Thoracic aorta (tissue), 1 donor: ENCODE measurements around a stretch of chr5.

DNA sequence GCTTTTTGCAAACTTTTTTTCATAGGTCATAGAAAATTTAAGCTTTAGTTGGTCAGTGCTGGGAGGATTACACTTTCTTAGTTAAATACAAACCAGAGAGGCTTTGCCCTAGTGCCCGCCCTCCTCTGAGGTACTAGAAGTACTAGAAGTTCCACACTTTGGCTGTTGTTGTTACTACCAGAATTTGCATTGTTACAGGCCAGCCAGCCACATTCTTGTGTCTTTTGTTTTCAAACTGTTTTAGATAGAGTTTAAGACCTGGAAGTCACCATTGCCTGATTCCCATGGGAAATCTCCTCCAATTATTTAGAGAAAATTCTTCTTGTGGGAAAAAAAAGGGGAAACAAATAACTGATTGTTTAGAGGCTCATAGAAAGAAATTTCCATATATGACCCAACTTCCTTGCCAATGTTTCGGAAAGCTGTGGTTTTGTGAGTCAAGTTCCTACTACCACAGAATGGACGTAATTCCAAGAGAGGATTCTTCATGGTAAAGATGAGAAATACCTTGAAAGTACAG is 252.3 kb downstream of the GOLPH3 start:
- RAMPAGE, long total RNA, result no peak

GRCh38 chr5:31937118-31938145 is 236.7 kb downstream of the GOLPH3 start:
- RAMPAGE, long total RNA, result no peak

GRCh38 chr5:32395055-32395560 is 49.4 kb downstream of the ZFR start:
- RAMPAGE, long total RNA, result no peak

GRCh38 chr5:32511886-32512085 is 67.2 kb upstream of the ZFR start:
- RAMPAGE, long total RNA, result no peak

- RAMPAGE, long total RNA, result no peak
Measured at GRCh38 chr5:32538013-32538615, 47.2 kb upstream of the SUB1 start.

- RAMPAGE, long total RNA, result no peak
Measured at GRCh38 chr5:32594575-32594991, 9.2 kb downstream of the SUB1 start.

DNA sequence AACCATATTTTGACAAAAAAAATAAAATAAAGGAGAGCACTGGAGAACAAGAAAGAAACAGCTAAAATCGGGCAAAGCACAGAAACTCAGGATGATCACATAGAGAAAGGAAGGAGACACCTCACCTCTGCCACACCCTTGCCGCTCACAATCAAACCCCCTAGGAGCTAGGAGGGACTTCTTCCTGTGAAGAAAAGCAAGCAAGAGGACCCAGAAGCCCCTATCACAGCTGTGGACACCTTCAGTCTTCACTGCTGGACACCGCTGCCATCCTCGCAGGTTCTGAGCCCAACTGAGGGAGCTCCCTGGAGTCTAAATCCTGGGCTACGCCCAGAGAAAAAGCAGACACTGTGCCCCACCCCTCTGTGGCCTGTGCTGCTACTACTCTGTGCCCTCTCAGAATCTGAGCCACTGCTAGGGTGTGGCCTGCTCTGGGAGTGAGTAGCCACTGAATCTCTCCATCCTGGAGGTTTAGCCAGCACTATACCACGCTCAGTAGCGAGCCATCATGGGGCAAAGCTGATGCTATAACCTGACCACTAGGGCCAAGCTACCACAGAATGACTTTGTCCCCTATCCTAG is 338.1 kb downstream of the NPR3 start:
- RAMPAGE, long total RNA, result no peak

- RAMPAGE, long total RNA, result no peak
Measured at GRCh38 chr5:33240444-33241083, 200.2 kb upstream of the TARS1 start.

GRCh38 chr5:33291405-33291860 is 149.3 kb upstream of the TARS1 start:
- RAMPAGE, long total RNA, result no peak

DNA sequence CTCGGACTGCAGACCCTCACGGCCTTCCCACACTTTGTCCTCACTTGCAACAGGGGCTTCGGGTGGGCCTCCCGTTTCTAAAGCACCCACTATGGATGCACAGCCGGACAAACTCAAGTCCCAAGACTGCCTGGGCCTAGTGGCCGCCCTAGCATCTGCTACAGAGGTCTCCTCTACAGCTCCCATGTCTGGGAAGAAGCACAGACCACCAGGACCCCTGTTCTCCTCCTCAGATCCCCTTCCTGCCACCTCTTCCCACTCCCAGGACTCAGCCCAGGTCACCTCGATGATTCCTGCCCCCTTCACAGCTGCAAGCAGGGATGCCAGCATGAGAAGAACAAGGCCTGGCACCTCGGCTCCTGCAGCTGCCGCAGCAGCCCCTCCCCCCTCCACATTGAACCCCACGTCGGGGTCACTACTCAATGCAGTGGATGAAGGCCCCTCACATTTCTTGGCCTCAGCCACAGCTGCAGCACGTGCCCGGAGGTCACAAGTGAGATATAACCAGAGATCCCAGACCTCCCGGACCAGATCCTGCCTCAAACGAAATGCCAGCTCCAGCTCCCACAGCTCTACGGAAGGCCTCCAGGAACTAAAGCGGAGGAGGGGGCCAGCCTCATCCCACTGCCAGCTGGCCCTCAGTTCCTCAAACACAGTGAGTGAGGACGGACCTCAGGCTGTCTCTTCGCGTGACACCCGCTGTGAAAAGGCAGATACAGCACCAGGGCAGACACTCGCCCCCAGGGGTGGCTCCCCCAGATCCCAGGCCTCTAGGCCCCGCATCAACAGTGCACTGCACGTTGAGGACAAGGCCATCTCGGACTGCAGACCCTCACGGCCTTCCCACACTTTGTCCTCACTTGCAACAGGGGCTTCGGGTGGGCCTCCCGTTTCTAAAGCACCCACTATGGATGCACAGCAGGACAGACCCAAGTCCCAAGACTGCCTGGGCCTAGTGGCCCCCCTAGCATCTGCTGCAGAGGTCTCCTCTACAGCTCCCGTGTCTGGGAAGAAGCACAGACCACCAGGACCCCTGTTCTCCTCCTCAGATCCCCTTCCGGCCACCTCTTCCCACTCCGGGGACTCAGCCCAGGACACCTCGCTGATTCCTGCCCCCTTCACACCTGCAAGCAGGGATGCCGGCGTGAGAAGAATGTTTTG is 149.8 kb upstream of the C1QTNF3 start:
- RAMPAGE, long total RNA, result no peak

- RAMPAGE, long total RNA, result no peak
Measured at GRCh38 chr5:34411767-34411966, 244.5 kb upstream of the RAI14 start.

GRCh38 chr5:34479742-34480443 is 176.2 kb upstream of the RAI14 start:
- RAMPAGE, long total RNA, result no peak

DNA sequence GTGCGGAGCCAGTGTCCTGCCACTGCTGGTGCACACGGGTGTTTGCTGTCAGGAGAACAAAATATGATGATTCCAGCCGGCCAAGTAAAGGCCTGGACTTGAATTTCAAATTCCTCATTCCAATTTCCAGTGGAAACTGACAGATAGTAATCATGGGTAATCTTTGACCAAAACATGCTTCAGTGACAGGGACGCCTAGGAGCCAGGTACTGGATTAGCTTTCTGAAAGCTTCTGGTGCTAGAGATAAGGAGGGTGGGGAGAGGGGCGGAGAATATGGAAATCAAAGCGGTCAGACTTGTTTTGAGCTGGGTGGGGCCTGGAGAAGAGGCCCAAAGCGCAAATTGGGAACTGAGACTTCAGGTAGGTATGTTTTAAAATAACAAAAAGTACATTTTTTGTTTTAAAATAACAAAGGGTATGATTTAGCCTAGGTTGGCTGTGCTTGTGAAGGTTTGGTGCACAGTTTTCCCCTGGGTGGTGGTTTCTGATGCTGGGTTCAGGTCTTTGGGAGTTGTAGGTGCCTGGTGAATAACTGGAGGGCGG is 43.7 kb downstream of the RAI14 start:
- RAMPAGE, long total RNA, result no peak

GRCh38 chr5:34709727-34710418 is 53.7 kb downstream of the RAI14 start:
- RAMPAGE, long total RNA, result no peak

- RAMPAGE, long total RNA, result no peak
Measured at GRCh38 chr5:34756946-34757624, 81.9 kb upstream of the TTC23L start.

DNA sequence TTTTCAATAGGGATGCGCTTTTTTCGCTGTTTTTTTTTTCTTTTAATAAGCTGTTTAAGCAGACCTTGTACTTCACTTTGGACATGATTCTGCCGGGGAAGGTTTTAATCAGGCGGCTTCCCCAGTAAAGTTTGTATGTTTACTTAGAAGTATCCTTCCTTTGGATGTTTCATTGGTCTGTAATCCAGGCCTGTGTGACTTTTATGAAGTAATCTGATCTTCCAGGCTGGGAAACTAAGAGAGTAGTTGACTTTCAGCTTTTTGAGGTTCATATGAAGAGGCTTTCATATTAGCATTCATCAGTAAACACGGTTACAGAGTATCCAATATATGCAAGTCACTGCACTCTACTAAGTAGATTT is 1.0 kb downstream of the DNAJC21 start:
- RAMPAGE, long total RNA, result no peak

DNA sequence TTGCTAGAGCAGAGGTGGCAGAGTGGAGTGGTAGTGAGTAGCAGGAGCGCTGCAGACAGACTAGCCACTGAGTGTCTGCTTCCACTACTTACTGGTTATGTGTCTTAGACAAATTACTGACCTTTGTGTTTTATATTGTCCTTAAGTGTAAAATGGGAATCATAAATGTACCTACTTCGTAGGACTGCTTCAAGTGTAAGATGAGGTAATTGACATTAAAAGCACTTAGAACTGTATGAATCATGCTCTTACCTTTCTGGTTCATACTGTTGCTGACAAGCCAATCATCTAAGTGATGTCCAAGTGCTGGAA is 12.5 kb upstream of the PRLR start:
- RAMPAGE, long total RNA, result no peak

DNA sequence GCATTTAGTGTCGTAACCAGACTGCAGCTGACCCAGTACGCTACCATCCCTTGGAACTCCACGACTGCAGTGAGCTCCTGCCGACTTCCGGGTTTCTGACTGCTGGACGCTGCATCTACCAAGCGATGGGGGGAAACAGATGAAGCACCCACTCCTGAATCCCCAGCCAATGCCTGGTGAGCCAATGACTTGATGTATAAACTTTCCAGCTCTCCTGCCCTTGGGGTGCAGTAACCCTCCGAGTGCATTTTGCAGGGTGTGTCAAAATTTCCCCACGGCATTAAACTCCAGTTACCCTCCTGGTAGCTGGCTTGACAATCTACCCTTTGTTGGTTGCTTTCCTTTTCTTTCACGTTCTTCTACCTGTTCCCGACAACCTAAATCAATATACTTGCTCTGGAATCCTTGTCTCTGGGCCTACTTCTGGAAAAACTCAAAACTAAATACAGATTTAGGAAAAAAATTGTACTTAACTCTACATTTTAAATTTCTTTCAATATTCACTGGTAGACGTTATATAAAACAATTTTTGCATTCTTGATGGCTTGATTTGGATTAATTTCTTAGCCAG is 174.6 kb upstream of the PRLR start:
- RAMPAGE, long total RNA, result no peak

DNA sequence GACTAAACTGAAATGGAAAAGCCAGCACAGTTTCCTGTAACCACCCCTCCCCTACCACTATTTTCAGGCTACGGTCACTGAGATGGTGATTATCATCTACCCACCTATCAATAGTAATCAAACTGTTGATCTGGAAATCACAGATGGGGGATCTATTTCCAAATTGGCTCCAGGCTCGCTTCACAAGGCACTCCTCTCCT is 30.6 kb upstream of the IL7R start:
- RAMPAGE, long total RNA, result no peak

GRCh38 chr5:35830474-35831198 is 26.1 kb upstream of the IL7R start:
- RAMPAGE, long total RNA, result no peak